ENCODE measurements around a stretch of chr20.

- RRBS: no CpG with 5 or more reads among the region's 8 CpGs
These were observed 49.3 kb downstream of the JAG1 start for GRCh38 chr20:10624214-10625161.

DNA sequence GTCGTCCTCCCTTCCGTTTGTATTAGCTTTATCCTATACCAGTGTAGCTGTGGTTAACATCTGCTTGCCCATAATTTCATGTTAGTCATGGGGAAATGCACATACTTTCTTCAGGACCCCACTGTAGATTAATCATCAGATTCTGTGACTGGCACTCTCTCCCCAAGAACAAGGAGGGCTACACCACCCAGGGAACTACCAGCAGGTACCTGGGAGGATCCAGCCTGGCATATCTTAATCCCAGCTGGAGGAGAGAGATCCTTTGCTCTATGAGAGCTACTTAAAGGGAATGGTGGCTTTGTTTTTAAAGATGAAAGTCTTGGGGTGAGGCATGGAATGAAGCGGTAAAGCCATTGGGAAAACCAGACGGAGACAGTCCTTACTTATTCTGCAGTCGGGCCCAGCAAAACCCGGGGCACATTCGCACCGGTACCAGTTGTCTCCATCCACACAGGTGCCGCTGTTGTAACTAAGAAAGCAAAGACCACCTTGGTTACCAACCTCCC, 30.4 kb downstream of the JAG1 start:
- RRBS: no CpG with 5 or more reads among the region's 9 CpGs

- RRBS: no CpG with 5 or more reads among the region's 8 CpGs
These were observed 19.3 kb downstream of the JAG1 start for GRCh38 chr20:10654194-10655114.

DNA sequence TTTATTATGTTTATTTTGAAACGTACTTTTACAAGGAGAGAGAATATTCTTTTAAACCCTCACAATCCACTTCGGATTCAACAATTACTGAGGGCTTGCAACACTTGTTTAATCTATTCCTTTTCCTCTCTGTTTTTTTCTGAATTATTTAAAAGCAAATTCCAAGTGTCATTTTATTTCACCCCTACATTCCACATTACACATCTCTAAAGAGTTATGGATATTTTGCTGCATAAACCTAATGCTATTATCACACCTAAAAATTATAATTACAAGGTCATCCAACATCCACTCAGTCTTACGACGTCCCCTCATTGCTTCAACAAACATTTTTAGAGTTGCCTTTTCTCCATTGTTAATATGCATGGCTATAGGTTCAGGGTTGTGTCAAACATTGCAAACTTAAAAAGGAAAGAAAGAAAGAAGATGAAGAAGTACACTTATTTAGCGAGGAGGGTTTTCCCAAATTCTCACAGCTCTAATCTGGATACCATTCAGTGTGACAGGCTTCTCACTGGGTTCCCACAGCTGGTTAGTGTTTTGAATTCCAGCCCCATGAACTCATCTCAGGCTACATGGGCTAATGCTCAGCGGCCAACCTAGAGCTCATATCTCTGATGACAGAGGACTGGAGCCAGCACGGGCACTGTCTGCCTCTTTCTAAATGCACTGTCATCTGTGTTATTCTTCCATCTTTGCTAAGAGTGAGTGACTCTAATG, 308.6 kb upstream of the JAG1 start:
- RRBS: no CpG with 5 or more reads among the region's 7 CpGs

GRCh38 chr20:11001656-11002370, 328.0 kb upstream of the JAG1 start:
- RRBS: 0% methylated on average over 2 of the region's 11 CpGs

DNA sequence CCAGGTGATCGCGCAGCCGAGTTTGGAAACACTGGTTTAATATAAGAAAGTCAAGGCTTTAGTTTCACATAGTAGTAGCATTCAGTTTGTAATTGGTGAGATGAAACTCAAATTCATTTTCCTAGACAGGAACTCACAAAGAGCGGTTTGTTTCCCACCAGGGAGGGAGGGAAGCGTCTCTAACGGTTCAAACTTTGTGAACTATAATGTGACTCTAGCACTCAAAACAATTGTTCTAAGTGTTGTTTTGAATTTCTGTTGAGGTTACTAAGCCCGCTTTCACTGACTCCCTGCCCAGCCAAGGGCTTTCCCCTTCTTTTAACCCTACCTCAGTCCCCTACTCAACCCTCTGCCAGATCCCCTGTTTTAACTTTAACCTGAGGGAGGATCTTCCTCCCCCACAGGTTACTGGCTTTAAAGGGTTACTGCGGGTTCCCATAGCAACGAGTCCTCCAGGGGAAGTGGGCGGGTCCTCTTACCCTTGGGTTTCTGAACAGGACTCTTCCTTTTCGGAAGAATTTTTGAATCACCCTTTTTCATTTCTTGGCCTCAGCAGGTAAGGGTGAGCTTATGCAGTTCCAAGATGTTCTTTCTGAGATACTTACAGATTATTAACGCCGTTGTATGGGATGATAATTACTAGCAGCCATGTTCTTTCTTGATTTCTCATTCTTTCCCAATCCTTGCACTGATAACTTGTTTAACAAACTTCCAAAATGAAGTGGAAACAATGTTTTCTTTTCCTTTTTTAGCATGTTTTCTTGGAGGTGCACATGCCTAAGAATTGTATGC, 25.5 kb upstream of the BTBD3 start:
- RRBS: no CpG with 5 or more reads among the region's 13 CpGs

GRCh38 chr20:11979361-11979825, 61.7 kb downstream of the BTBD3 start:
- RRBS: no CpG with 5 or more reads among the region's 3 CpGs

DNA sequence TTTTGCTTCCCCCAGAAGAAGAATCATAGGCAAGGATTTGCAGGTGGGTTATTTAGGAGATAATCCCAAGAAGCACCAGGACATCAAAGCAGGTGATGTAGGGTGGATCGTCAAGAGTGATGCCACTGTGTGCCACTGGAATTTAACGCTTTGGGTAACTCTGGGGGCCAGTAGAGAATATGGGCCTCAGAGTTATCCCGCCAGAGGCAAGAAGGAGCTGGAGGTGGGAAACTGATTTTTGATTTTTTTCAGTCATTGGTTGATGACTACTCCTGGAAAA, 368.5 kb downstream of the BTBD3 start:
- RRBS: no CpG with 5 or more reads among the region's 3 CpGs

- RRBS: no CpG with 5 or more reads among the region's 2 CpGs
These were observed 7.1 kb downstream of the NDUFAF5 start for GRCh38 chr20:13791581-13792634.

- RRBS: no CpG with 5 or more reads among the region's 4 CpGs
These were observed 841 bp downstream of the FLRT3 start for GRCh38 chr20:14336357-14337185.

DNA sequence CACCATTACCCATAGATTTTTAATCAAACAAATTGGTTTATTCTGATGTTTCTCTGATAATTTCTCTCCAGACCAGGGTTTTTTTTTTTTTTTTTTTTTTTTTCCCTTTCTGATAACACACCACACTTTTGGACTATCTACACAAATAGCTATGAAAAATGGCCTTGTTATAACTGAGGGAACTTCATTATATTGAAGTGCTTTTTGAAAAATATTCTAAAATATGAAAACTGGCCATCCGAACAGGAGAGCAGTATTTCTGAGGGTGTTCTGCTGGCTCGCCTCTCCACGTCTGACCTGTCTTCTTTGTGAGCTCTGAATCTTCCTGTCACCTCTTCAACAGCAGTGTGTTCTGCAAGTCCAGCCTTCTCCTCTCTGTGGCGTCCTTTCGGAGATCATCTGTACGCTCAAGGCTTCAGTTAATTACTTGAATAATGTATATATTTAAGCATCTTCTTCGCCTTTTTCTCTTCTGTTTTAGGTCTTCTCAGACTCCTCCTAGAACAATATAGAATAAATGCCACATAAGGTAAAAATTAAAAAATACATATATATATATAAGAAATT, 708.3 kb upstream of the FLRT3 start:
- RRBS: no CpG with 5 or more reads among the region's 7 CpGs

DNA sequence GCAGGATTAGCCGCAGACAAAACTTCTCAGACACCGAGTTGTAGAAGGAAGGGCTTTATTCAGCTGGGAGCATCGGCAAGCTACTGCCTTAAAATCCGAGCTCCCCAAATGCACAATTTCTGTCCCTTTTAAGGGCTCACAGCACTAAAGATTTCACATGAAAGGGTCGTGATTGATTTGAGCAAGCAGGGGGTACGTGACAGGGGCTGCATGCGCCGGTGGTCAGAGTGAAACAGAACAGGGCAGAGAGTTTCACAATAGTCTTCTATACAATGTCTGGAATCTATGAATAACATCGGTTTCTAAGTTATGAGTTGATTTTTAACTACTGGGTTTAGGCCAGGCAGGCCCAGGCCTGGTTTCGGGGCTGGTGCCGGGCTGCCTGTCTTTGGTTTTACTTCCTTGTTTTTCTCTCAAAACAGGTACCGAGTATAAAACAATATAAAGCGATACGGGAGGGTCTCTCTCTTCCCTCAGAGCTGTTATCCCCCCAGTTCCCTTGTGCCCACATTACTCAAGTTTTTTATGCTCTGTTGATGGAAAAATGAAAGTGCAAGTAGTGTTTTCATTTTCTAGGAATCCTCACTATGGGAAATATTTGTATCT, 587.4 kb downstream of the KIF16B start:
- RRBS: no CpG with 5 or more reads among the region's 14 CpGs

DNA sequence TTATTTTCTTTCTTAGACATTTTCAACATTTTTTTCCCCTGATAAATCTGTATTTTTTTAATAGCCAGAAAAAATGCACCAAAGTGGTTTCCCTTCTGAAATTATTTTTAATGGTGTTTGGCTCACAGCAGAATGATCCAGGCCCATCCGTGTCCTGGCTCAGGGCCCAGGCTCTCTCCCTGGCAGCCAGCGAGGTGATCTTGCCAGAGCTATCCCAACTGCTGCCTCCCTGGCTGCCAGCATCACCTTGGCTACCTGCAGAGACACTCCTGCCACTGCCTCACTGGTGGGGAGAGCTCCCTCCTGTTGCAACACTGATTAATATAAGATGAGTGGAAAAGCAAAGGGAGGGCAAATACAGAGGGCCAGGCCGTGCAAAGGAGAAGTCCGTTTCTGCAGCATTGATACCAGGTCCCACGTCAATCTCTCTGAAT, 13.0 kb upstream of the DSTN start:
- RRBS: no CpG with 5 or more reads among the region's 5 CpGs

GRCh38 chr20:17613236-17614349, 43.7 kb downstream of the DSTN start:
- RRBS: 83% methylated on average over 21 of the region's 45 CpGs

- RRBS: no CpG with 5 or more reads among the region's 9 CpGs
These were observed 27.4 kb downstream of the RRBP1 start for GRCh38 chr20:17654503-17655188.

- RRBS: 1% methylated on average over 14 of the region's 27 CpGs
These were observed 1.9 kb downstream of the RRBP1 start for GRCh38 chr20:17679764-17680876.

- RRBS: no CpG with 5 or more reads among the region's 9 CpGs
These were observed 50.2 kb downstream of the BANF2 start for GRCh38 chr20:17749858-17750489.